Metastatic Pancreatic Carcinoma in the Ovary (tissue), 1 donor: ENCODE results near the genes FMO1 and FMO4.

- PRO-cap = no peak
Observed at GRCh38 chr1:170537234-170537639, 5.3 kb downstream of the GORAB start.

- PRO-cap = no peak
Observed at GRCh38 chr1:170686266-170686919, 22.5 kb downstream of the PRRX1 start.

GRCh38 chr1:170730064-170730618 lies 66.2 kb downstream of the PRRX1 start:
- PRO-cap = no peak

DNA sequence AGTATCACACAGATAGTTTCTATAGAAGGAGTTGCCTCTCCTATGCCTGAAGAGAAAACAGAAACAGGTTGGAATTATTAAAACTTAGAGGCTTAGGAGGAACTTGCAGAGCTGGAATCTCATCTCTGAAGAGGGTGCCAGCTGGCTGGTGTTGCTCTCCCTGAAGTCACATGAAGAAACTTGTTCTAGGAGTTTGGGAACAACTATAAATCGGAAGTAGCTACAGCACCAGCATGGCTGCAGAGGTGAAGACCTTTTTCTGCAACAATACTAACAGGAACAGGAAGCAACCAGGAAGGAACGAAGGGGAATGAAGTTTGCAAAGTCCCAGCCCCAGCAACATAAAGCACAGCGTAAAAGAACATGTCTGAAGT lies 35.8 kb downstream of the FMO3 start:
- PRO-cap = no peak

GRCh38 chr1:171142063-171143279 lies 42.6 kb upstream of the FMO2 start:
- PRO-cap = no peak

DNA sequence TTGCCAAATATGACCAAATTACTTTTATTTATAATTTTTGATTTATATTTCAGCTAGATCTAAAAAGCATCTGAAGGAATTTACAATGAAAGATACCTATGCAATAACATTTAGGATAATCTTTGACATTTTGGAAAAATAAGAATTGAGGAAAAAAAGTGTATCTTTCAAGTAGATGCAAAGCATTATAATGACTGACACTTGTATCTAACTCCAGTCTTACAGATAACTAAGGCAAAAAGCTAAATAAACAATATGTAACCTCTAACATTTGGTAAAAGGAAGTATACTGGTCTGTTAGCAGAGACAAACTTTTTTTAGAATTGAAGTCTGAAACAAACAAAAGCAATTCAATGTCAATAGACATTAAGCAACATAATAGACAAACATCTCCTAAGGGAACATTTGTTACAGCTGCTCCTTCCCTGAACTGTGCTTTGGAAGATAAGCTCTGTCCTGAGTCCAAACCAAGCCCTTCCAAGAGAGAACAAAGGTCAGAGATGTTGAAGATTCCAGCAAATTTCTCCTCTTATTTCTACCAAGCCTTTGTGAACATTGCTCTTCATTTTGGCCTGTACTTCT lies 25.1 kb downstream of the FMO2 start:
- PRO-cap = no peak

DNA sequence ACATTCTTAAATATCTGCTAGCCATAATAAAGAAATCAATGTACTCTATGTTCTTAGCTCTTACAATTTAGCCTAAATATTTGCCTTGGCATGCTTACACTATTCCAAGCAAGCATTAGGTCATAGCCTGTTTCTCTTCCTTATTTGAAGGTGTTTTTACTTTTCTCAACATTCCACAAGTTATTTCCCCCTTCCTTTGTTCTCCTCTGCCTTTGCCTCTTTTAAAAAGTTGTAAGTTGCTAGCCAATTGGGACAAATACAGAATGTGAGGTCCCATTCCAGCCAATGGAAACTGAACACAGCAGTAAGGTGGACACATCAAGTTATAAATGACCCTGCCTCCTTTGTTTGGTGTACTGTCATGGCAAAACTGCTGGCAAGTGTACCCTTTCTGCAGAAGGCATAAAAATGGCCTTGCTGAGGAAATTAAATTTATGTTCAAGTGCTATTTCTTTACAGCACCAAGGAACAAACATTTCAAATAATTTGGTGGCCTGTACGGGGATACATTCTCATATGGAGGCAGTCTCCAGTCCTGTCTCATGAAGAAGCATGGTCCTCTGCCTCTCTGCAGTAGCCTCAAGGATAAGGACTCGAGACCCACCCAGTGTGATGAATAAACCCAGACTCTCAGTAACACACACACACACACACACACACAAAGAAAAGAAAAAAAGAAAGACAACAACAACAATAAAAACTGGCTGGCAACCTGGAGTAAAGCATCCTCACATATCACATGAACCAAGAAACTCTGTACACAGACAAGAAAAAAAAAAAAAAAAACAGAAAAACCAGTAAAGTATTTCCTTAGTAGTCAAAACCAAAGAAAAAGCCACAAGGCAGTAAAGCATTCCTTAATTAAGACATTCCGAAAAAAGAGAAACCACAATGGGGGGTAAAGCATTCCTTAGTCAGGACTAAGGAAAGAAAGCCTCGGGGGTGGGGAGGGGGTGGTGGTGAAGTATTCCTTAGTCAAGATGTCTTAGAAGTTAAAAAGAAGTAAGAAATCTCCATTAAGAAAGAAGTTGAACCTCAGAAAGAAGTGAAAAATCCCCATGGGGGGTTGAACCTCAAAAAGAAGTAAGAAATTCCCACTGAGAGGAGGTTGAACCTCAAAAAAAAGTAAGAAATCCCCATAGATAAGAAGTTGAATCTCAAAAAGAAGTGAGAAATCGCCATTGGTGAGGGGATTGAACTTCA lies 28.6 kb upstream of the FMO1 start:
- PRO-cap = no peak

- PRO-cap = no peak
Observed at GRCh38 chr1:171248330-171248729, at the start of gene FMO1. FMO1 (plus strand) TSS chr1:171248494.

DNA sequence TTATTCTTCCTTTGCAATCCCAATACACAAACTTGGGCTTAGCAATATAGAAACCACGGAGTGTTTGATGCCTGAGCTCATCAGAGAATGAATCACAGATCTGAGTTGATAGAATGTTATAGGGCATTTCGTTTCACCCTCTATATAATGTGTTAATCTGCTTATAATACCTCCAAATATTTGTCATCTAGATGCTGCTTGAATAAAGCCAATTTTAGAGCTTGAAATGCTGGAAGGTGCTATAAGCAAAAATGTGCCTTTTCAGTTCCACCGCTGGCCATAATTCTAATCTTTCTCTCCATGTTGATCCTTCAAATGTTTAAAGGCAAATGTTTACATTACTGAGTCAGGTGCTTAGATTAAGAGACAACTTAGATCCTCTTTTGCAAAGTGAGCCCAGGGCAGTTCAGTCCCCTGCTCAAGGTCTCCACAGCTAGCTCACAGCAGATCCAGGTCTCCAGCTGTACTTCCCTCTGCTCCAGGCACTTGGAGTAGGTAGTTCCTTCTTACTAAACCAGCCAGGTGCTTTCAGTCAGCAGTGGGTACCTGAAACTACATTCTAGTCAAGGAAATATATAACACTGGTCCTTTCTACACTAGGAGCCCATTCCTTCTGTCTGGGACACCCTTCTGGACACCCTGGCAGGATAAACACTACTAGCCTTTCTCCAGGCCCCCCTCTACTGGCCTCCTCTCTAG lies 6.8 kb downstream of the FMO1 start:
- PRO-cap = no peak

- PRO-cap = no peak
Observed at GRCh38 chr1:171268773-171269183, 20.5 kb downstream of the FMO1 start.

DNA sequence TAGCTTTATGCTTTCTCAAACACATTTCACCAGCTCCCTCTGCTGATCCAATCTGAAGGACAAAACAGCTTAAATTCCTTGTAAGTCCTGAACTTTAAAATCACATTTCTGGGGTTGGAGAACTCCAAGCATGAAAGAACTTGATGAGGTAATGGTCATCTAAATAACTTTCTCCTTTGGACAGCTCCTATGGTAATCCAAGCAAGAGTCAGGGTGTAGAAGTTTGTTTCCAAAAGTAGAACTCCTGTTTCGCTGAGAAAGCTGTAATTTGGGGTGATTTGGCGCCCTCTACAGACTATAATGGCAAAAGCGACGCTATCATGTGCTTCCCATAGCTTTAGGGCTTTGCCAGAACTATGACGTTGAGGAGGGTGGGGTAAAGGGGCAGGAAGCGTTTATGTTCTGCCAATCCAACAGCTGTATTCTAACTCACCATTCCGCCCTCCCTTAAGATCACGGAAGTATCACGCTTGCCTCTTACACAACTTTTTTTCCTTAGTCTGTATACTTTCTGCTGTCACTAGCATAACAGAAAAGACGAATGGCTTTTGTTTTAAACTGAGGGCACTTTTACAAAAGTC lies at the start of gene FMO4:
FMO4 (plus strand) TSS at position 480 of the 581 bp plus-strand sequence.
- PRO-cap = no peak

DNA sequence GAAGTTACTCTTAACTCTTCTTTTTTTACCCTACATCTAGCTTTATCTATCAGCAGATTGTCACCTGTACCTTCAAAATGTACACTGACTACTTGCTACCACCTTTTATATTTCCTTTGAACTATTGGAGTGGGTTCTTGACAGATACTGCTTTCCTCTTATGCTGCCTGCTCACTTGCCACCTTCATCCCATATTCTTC lies 44.1 kb downstream of the PRRC2C start:
- PRO-cap = no peak

GRCh38 chr1:171743494-171743834 lies 1.6 kb upstream of the VAMP4 start:
- PRO-cap = no peak

- PRO-cap = unidirectional peak, plus-strand start at chr1:171817989
Observed at GRCh38 chr1:171817819-171818046, 23.6 kb upstream of the DNM3 start.

DNA sequence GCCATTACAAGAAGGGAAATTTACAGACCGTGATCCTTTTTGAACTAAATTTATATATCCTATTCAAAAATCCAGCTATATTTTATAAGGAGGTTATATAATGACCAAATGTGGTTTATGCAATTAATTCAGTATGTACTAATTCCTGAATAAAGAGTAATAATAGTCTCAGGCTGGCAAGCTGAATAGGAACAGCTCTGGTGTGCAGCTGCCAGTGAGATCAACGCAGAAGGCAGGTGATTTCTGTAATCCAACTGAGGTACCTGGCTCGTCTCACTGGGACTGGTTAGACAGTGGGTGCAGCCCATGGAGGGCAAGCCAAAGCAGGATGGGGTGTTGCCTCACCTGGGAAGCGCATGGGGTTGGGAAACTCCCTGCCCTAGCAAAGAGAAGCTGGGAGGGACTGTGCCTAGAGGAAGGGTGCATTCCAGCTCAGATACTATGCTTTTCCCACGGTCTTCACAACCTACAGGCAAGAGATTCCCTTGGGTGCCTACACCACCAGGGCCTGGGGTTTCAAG lies 183.1 kb downstream of the DNM3 start:
- PRO-cap = no peak

DNA sequence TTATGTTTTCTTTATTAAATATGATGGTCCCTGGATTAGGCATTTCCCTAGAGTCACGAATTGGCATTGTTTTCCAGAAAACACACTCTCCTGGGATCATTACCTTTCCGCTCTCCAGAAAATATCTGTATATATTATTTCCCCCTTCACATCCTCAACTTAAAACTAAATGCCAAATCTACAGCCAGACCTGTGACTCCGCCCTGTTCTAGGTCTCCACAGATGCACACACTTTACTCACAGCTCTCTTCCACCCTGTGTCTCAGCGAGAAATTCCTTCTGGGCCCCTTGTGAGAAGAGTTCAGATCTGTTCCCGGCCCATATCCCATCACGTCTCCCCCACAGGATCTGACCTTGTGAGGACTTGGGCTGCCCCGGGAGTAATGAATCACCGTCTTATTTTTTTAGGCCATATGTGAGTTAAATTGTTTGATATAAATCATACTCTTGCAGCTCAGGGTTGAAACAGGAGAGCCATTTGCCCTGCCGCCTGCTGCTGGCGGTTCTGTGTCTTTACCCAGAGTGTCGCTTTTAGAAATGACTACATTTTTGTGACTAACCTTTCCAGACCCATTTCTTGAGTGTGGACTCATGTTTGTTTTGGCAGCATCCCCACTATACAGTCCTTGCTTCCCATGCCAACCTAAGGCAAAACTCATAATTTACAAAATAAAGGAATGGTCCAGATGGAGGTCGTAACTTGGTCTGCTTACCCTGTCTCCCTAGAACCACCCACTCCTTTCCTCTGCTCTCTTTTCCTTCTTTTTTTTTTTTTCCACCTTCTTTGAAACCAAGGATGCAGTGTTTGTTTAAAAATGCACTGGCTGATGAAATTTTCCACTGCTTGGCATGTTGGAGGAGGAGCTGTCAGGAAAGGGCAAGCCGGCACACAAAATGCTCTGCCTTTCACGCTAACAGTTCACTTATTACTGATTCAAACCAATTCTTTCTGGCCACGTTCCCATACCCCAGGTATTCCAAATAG lies 98.1 kb upstream of the C1orf105 start:
- PRO-cap = no peak

DNA sequence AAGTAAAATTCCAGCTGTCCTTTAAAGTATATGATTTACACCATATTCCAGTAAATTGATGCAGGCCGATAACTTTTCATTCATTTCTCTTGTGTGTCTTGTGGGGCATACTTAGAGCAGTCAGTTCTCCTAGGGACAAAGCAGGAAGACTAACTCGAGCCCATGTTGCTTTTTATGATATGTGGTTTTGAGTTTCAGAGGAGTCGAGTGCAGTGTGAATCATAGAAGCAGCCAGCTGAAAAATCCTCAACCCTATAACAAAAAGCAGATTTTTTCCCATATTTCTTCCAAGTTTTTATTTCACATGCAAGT lies 77.1 kb upstream of the C1orf105 start:
- PRO-cap = no peak

GRCh38 chr1:172343804-172344162 lies 76.7 kb upstream of the C1orf105 start:
- PRO-cap = no peak

GRCh38 chr1:172390650-172391476 lies 29.6 kb upstream of the C1orf105 start:
- PRO-cap = no peak

- PRO-cap = no peak
Observed at GRCh38 chr1:172818863-172819086, 159.9 kb downstream of the FASLG start.